ENCODE measurements around a stretch of chr5.

- RRBS = no CpG with 5 or more reads among the region's 4 CpGs
Measured at GRCh38 chr5:116525565-116526256, 48.9 kb downstream of the SEMA6A start.

- RRBS = no CpG with 5 or more reads among the region's 12 CpGs
Measured at GRCh38 chr5:116536166-116537011, 38.2 kb downstream of the SEMA6A start.

GRCh38 chr5:117455351-117456338 is 881.0 kb upstream of the SEMA6A start:
- RRBS = no CpG with 5 or more reads among the region's 20 CpGs

GRCh38 chr5:119238771-119239108 is 117.1 kb upstream of the TNFAIP8 start:
- RRBS = no CpG with 5 or more reads among the region's 4 CpGs

- RRBS = no CpG with 5 or more reads among the region's 6 CpGs
Measured at GRCh38 chr5:119276932-119277477, 78.8 kb upstream of the TNFAIP8 start.

DNA sequence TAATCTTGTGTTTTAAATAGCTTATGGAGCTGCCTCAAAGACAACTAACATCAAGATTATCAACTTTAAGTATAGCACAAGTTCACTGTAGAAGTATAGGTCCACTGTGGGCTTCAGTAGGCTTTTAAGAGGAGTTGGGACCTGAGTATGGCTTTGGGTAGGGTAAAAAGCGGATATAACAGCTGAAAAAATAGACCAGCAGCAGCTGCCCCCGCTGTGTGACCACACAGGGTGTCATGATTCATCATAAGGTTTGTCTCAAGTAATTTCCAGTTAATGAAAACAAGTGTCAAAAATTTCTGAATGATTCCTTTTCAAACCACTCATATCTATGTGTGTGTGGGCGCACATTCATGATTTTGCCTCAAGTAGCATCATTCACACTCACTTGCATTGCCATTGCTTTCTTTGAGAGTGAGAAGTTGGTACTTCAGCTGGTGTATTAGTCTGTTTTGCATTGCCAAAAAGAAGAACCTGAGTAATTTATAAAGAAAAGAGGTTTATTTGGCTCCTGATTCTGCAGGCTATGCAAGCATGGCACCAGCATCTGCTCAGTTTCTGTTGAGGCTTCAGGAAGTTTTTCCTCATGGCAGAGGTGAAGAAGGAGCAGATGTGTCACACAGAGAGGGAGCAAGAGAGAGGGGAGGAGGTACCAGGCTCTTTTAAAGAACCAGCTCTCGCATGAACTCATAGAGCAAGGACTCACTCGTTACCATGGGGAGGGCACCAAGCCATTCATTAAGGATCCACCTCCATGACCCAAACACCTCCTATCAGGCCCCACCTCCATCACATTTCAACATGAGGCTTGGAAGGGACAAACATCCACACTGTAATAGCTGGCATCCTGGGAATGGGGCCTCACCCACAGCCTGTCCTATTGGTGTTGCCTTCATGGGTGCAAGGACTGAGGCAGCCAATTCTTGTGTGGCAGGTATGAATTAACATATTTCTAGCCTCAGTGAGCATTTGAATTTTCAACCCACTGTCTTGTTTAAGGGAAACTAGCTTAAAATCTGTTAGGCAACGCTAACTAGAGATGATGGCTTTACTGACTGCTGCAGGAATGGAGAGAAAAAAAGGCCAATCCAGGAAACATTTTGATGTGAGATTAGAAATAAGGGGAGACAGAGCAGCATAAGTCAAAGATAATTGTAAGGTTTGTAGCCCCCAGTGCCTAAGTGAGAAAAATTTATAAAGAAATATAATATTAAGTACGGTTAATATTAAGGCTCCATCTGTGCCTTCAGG is 11.8 kb upstream of the TNFAIP8 start:
- RRBS = no CpG with 5 or more reads among the region's 7 CpGs

- RRBS = no CpG with 5 or more reads among the region's 4 CpGs
Measured at GRCh38 chr5:119357922-119358121, 2.0 kb downstream of the TNFAIP8 start.

GRCh38 chr5:119394041-119394616 is 38.3 kb downstream of the TNFAIP8 start:
- RRBS = no CpG with 5 or more reads among the region's 2 CpGs

- RRBS = no CpG with 5 or more reads among the region's 3 CpGs
Measured at GRCh38 chr5:119420163-119420673, 32.1 kb upstream of the HSD17B4 start.

DNA sequence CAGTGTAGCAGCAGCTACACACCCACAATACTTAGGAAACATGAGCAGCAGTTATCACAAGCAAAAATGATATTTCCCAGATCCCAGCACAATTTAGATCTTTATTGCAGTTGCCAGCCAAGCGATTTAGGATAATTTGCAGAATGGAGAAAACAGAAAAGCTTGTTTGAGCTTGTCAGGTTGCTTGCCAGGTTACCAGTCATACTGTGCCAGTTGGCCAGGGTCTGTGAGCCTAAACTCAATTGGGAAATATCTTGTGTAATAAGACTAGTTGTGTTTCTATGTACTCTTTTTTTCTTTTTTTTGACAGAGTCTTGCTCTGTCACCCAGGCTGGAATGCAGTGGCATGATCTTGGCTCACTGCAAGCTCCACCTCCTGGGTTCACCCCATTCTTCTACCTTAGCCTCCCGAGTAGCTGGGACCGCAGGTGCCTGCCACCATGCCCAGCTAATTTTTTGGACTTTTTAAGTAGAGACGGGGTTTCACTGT is 29.7 kb upstream of the HSD17B4 start:
- RRBS = no CpG with 5 or more reads among the region's 4 CpGs

GRCh38 chr5:119428395-119428594 is 24.0 kb upstream of the HSD17B4 start:
- RRBS = no CpG with 5 or more reads among the region's 1 CpG

DNA sequence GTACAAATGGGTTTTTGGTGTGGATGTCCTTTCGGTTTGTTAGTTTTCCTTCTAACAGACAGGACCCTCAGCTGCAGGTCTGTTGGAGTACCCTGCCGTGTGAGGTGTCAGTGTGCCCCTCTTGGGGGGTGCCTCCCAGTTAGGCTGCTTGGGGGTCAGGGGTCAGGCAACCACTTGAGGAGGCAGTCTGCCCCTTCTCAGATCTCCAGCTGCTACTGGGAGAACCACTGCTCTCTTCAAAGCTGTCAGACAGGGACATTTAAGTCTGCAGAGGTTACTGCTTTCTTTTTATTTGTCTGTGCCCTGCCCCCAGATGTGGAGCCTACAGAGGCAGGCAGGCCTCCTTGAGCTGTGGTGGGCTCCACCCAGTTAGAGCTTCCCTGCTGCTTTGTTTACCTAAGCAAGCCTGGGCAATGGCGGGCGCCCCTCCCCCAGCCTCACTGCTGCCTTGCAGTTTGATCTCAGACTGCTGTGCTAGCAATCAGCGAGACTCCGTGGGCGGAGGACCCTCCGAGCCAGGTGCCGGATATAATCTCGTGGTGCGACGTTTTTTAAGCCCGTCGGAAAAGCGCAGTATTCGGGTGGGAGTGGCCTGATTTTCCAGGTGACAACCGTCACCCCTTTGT is 150.7 kb downstream of the FAM170A start:
- RRBS = no CpG with 5 or more reads among the region's 17 CpGs

DNA sequence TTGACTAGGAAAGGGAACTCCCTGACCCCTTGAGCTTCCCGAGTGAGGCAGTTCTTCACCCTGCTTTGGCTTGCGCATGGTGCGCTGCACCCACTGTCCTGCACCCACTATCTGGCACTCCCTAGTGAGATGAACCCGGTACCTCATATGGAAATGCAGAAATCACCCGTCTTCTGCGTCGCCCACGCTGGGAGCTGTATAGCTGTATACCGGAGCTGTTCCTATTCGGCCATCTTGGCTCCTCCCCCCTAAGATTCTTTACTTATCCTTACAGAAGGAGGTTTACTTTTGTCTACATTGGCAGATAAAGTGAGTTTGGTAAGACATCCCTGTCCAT is 151.2 kb downstream of the FAM170A start:
- RRBS = 87% methylated on average over 4 of the region's 10 CpGs

- RRBS = no CpG with 5 or more reads among the region's 9 CpGs
Measured at GRCh38 chr5:122701533-122702497, 73.1 kb upstream of the SNX2 start.

DNA sequence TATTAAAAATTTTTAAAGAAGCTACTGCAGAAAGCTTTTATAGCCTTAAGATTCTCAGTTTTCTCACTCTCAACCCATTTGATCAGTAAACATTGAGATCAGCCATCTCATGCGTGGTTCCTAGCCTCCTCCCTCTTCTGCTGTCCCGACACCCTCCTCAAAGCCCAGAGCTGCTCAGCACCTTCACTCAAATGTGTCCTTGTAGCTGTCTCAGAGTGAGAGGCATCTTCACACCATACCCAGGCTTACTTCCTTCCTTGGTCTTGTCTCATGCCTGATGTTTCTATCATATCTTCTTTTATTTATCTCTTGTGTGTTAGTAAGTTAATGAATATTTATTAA is 72.4 kb upstream of the SNX2 start:
- RRBS = no CpG with 5 or more reads among the region's 2 CpGs

DNA sequence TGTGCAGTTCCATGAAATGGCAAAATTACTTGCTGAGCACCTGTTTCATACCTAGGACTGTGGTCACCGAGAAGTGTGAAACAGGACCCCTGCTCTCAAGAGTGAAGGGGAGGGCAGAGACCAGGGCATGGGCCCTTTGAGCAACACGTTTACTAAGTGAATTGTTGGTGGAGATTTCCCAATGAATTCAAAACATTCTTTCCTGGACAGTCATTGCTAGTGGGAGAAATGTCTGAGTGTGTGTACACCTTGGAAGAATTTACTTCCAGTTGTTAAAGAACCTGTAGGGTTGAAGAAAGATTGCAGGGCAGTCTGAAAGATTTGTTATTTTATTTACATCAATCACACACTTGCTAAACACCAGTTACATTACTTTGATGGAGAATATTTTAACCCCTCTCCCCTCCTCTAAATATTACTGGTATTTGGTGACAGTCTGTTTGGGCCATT is 819 bp downstream of the SNX24 start:
- RRBS = no CpG with 5 or more reads among the region's 2 CpGs

DNA sequence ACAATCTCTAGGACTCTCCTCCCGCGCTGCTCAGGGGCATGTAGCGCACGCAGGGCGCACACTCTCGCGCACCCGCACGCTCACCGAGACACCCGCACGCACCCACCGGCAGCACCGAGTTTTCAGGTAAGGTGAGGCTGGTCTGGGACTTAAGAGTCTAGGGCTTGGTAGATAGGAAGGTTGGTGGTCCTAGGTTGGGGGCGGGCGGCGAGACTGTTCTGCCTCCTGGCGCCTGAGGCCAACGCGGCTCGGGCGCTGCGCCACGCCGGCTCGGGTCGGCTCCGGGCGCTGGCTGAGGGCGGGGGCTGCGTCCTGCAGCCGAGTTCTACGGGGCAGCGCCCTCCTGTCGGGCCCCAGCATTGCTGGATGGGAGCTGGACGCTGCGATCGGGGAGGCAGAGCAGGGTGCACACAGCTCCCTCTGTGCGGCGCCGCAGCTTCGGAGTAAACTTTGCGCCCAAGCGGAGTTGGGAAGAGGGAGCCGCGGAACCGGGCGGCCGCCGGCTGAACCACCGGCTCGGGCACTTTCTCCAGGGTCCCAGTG is 424 bp downstream of the PRDM6 start:
- RRBS = no CpG with 5 or more reads among the region's 52 CpGs

DNA sequence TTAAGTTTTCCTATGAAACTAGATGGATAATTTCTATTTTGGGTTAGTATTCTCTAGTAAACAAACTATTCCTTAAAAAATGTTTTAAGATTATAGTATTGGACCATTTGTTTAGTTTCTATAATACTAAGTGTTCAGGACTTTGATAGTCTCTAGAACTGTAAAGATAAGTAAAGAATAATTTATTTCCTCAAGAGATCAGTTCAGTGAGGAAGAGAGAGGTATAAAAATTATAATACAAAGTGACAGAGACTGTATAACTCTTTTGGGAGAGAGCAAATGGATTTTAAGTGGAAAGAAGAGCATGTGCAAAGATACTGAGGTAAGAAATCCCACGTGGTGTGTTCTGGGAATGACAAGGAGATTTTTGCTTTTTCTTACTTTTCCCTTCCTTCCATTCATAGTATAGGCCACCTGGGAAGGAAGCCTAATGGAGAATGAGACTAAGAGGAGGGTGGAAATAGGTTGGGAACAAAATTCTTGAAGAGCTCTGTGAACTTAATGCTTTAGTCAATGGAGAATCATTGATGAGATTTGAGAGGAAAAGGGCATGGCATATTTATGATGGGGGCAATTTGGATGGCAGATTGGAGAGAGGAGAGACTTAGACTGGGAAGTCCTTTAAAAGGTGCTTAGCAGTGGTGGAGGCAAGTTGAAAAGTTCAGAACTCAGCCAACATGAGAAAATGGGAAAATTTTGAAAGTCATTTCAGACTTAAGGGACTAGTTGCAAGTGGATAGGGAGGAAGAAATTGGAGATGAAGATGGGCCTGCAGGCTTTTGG is 97.6 kb downstream of the CSNK1G3 start:
- RRBS = no CpG with 5 or more reads among the region's 1 CpG

DNA sequence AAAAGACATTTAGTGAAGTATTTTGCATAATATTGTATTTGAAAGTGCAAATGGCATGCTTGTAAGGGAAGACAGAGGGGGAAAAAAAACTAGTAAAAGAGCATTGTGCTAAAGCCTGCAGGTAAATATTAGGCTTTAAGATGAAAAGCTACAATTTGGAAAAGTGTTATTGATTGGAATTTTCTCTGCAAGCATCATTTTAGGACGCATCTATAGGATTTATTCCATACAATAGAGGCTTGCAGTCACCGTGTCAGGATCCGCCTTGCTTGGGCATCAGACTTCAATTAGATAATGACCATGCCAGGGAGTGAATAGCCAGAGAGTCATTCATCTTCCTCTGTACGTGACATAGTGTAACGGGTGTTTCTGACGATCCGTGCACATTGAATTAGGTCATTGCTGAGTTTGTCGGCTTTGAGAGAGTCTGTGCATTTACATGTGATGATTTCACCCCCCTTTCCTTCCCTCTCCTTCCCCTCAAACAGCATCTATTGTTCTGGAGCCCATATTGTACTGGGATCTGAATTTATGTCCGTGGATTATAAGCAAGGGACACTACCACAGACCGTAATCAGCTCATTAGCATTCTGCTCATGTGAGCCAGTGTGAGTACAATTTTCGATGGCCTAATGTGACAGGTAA is 301.8 kb downstream of the CSNK1G3 start:
- RRBS = no CpG with 5 or more reads among the region's 11 CpGs

DNA sequence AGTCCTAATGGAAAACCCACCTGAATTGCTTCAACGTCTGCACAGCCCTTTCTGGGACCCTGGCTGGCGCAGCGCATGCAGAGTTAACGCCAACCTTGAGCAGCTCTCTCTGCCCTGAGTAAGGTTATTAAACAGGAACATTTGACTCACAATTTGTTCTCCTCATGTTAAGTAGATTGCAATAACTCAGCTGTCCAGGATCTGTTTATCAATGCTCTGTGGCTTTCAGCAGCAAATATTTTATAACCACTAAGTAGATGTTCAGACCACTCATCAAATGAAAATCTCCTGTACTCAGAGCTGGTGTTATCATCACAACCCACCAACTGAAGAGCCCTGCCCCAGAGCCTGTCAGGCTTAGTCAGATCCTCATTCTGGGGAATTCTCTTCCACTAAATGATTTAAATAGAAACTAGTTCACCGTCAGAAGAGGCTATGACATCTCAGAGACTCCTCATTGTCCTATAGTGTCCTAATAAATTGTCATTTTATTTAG is 403.0 kb downstream of the ZNF608 start:
- RRBS = no CpG with 5 or more reads among the region's 5 CpGs